SK-MEL-5 (cell line): ENCODE results near the genes EPB41L5, RALB and GLI2.

DNA sequence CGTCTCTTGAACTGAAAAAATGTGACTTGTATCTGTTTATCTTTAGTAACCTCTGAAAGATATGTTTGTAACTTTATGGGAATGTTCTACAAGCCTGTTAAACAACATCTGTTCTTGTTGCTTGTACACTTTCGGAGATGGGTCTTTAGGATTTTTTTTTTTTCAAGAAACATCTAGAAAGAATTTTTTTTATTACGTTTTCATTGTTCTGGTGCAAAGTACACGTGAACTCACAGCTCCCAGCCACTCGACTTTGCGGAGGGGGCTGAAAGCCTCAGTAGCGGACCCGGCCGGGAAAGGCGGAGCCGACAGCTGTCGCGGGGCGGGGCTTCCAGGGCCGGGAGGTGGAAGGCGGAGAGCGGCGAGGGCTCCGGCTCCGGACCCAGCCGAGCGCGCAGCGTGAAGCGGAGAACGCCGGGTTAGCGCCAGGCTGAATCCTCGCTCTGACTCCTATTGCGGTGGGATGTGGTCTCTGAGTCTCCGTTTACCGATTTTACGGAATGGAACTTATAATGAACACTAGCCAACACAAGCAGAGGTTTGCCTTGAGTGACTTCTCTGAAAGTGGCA lies 73.1 kb downstream of the EN1 start:
RAMPAGE:
- cytosol, long total RNA, result no peak
- long total RNA, result no peak
- nucleus, long total RNA, result no peak

RAMPAGE:
- cytosol, long total RNA, result no peak
- long total RNA, result no peak
- nucleus, long total RNA, result no peak
These were observed 12.3 kb downstream of the EN1 start for GRCh38 chr2:118834913-118835798.

RAMPAGE:
- cytosol, long total RNA, result no peak
- long total RNA, result no peak
- nucleus, long total RNA, result no peak
These were observed 39.4 kb downstream of the STEAP3 start for GRCh38 chr2:119262937-119263602.

GRCh38 chr2:119264323-119264704 lies 40.7 kb downstream of the STEAP3 start:
RAMPAGE:
- cytosol, long total RNA, result no peak
- long total RNA, result no peak
- nucleus, long total RNA, result no peak

DNA sequence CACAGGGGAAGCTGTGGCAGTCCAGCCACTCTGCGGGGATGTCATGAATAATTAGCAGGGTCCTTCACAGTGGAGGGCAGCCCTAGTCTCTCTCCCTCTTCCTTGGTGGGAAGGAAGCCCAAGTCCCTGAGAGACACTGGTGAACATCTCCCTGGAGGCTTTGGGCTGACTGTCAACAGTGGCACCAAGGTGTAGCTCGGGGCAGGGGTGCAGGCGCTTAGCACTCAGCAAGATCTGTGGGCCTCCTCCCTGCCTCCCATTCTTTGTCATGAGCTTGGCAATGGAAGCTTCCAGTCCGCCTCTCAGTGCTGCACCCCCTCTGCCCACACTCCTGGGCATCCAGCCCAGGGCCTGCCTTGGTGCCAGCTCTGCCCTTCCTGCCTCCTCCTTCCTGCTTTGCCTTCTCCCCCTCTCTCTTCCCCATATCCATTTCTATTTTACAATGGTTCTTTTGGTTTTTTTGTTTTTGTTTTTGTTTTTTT lies 59.4 kb downstream of the STEAP3 start:
RAMPAGE:
- cytosol, long total RNA, result no peak
- long total RNA, result no peak
- nucleus, long total RNA, result no peak

DNA sequence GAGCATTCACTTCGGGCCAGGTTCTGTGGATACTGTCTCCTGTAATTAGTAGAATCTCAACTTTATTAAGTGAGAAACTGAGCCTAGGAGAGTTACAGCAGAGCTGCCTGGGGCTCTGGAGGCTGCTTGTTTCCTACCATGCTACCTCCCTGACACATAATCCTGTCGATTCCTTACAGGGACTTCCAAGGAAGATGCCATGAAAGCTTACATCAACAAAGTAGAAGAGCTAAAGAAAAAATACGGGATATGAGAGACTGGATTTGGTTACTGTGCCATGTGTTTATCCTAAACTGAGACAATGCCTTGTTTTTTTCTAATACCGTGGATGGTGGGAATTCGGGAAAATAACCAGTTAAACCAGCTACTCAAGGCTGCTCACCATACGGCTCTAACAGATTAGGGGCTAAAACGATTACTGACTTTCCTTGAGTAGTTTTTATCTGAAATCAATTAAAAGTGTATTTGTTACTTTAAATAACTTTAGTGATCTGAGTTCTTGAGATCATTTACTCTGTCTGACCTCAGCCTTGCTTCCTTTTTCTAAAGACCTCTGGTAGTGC lies 5.4 kb downstream of the DBI start:
RAMPAGE:
- cytosol, long total RNA, result no peak
- long total RNA, result no peak
- nucleus, long total RNA, result no peak

DNA sequence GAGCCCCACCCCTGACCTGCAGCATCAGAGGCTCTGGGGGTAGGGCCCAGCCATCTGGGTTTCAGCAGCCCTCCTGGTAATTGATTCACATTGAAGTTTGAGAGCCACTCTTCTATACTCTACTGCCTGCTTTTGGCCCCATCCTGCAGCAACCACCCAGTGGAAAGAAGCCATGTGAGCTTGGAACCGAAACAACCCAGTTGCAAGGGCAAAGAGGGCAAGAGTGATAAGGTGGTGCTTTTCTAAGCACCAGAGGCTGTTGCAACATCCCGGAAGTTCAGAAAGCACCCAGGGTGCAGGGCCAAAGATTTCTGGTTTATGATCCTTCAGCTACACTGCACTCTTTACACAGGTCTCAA lies 29.1 kb upstream of the TMEM37 start:
RAMPAGE:
- cytosol, long total RNA, result no peak
- long total RNA, result no peak
- nucleus, long total RNA, result no peak

GRCh38 chr2:119425617-119426764 lies 5.7 kb upstream of the TMEM37 start:
RAMPAGE:
- cytosol, long total RNA, result no peak
- long total RNA, result no peak
- nucleus, long total RNA, result no peak

DNA sequence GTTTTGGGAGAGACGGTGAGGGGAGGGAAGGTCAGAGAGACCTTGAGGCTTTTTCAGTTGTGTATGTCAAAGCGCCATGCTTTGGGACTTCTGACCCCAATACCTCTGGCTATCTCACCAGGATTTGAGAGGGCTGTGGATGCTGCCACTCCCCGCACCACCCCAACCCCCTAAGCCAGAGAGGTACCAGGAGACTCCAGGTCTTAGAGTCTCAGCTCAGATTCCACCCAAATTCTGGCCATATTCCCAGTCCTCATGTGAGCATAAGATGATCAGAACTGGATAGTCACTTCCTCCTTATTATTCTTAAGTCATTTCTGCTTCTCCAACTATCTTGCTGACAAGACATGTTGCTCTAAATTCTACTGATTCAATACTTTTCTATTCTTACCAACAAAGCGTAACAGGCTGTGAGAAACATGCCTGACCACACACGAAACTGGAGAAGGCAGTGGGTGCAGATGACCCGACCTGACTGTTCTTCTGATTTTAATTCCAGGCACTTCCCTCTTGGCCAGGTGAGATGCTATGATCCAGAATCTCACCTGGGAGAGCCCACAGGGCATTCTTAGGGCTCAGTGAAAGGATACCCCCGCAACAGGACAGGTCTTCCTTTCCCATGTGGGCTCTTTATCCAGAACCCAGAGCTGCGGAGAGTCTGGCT lies 2.1 kb upstream of the TMEM37 start:
RAMPAGE:
- cytosol, long total RNA, result no peak
- long total RNA, result no peak
- nucleus, long total RNA, result no peak

DNA sequence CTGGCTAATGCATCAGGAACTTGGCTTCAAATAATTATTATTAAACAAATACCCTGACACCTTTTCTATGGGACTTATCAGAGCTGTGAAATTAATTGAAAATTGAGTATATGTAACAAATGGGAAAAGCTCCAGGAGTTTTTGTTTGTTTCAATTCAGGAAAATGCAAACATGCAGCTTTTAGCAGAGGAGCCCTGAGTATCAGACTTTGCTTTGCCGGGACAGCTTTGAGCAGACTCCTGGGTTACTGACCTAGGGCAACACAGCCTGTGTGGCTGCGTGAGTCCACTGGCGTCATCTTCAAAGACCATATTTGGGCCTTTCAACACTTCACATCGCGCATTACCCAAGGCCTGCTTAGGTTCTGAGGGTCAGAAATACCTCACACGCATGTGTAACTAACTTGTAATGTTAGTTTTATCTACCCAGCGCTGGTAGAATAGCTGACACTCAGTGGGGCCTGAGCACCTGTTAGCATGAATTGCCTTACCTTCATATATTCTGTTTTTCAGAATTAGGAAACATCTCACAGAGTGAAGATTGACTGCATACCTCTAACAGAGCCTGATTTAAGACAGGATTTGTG lies 35.5 kb downstream of the CFAP221 start:
RAMPAGE:
- cytosol, long total RNA, result no peak
- long total RNA, result no peak
- nucleus, long total RNA, result no peak

DNA sequence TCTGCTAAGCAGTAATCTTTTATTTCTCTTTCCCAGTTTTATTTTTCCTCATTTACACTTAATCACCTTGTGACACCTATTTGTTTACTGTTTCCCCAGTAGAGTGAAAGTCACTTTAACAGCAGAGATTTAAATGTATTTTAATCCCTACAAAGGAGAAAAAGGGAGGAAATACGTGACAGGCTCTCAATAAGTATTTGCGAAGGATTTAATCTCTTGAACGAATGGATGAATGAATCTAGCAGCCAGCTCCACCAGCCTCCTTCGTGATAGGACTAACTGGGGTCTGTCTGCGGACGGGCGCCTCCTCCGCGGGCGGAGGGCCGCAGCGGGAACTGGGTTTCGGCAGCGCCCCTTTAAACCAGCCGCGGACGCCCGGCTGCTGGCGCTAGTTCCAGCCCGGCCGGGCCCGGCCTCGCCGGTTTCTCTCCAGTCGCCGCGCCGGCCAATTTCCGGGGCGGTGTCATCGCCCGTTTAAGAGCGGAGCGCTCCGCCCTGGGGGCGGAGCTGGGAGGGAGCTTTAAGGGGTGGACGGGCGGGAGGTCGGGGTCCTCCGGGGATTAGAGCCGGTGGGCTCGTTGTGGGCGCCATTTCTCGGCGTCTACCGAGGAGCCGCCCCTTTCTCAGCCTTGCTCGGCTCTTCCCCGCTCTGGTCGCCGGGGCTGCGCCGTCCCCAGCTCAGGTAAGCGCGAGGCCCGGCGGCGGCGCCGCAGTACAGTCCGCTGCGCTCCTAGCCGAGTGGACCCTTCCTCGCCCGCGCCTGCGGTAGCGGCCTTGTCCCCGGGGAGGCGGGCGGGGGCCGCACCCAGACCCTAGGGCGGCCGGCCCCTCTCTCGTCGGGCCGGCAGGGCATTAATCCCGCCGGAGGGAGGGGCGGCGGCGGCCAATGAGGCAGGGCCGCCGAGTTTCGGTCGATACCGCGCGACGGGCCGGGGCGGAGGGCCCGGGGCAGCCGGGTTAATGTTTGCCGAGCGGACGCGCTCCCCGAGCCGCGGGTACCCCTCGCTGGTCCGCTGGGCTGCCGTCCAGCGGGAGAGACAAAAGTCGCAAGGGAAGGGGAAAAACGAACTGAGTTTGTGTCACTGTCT lies at the start of gene EPB41L5:
Gene EPB41L5, plus strand, starts transcription at position 549 of the 1,088 bp plus-strand sequence.
RAMPAGE:
- cytosol, long total RNA, result start-site peak on the plus strand centred at position 525 of the sequence, 52 bp wide, 84 and 74 reads in 2 replicates
- long total RNA, result no peak
- nucleus, long total RNA, result start-site peak on the plus strand centred at position 522 of the sequence, 49 bp wide, 363 and 149 reads in 2 replicates

DNA sequence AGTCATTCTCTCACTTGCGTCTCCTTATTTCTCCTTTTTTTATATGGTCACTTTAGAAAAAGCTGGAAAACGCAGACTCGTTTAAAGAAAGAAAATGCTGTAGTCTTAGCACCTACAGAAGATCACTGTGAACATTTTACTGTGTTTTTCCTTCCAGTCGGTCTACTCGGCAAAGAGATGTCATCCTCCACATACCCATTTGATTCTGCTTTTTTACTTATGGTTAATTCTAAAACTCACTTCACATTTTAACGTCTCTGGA lies 5.1 kb upstream of the TMEM185B start:
RAMPAGE:
- cytosol, long total RNA, result no peak
- long total RNA, result no peak
- nucleus, long total RNA, result no peak

RAMPAGE:
- cytosol, long total RNA, result start-site peak on the plus strand at chr2:120252841-120252958, 266 and 218 reads in 2 replicates
- long total RNA, result start-site peak on the plus strand at chr2:120252841-120252945, 143 and 38 reads in 2 replicates
- nucleus, long total RNA, result no peak
These were observed at the start of gene RALB for GRCh38 chr2:120252751-120253648. Gene RALB, plus strand, starts transcription at chr2:120252852.

GRCh38 chr2:120312707-120313564 lies 33.0 kb upstream of the INHBB start:
RAMPAGE:
- cytosol, long total RNA, result no peak
- long total RNA, result no peak
- nucleus, long total RNA, result no peak

RAMPAGE:
- cytosol, long total RNA, result no peak
- long total RNA, result no peak
- nucleus, long total RNA, result no peak
These were observed 96.1 kb downstream of the INHBB start for GRCh38 chr2:120441909-120442596.

GRCh38 chr2:120687986-120688400 lies 47.7 kb upstream of the GLI2 start:
RAMPAGE:
- cytosol, long total RNA, result no peak
- long total RNA, result no peak
- nucleus, long total RNA, result no peak

DNA sequence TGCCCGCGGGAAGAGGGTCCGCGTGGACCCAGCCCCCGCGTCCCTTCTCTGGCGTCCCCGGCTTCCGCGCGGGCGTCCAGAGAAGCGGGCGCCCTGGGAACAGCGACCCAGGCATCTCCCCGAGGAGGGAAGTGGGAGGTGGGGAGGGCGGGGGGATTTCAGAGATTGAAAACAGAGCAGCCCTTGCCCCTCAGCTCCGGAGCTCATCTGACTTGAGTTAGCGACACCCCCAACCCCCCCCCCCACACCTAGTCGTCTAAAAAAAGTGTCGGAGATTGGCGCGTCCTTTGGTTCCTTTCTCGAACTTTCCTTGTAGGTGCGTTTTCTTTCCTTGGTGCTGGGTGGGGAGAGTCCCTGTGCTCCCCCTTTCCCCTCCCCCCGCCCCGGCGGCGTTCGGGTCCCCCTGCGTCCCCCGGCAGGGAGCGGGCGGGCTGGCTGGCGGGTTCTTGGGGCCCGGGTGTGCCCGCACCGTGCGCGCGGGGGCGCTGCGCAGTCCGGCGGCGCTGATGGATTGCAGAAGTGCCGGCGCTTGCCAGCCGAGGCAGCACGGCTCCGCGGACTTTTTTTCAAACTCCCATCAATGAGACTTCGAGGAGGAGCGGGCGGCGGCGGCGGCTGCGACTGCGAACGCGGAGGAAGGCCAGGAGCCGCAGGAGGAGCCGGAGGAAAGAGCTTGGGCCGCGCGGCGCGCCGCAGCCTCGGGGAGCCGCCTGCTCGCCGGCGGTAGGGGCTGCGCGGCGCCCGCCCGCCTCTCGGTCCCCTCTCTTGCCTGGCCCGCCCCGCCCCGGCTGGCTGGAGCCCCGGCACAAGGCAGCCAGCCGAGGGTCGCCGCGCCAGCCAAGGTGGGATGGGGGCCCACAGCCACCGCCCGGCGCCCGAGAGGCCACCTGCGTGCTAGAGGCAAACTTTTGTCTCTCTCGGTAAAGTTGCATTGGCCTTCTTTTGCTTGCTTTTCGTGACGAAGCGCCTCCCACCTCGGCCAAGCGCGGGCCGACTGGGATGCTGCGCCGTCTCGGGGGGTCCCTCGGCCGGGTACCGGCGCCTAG lies at the start of gene GLI2:
Gene GLI2, plus strand, starts transcription at position 503 of the 1,046 bp plus-strand sequence.
RAMPAGE:
- cytosol, long total RNA, result no peak
- long total RNA, result no peak
- nucleus, long total RNA, result no peak

RAMPAGE:
- cytosol, long total RNA, result no peak
- long total RNA, result no peak
- nucleus, long total RNA, result no peak
These were observed 2.1 kb downstream of the GLI2 start for GRCh38 chr2:120737493-120738399.

GRCh38 chr2:120740352-120740781 lies 4.7 kb downstream of the GLI2 start:
RAMPAGE:
- cytosol, long total RNA, result no peak
- long total RNA, result no peak
- nucleus, long total RNA, result no peak

GRCh38 chr2:120758130-120758811 lies 22.6 kb downstream of the GLI2 start:
RAMPAGE:
- cytosol, long total RNA, result no peak
- long total RNA, result no peak
- nucleus, long total RNA, result no peak